Heart (tissue), 3 donors: ENCODE measurements around the gene CHGA.

DNA sequence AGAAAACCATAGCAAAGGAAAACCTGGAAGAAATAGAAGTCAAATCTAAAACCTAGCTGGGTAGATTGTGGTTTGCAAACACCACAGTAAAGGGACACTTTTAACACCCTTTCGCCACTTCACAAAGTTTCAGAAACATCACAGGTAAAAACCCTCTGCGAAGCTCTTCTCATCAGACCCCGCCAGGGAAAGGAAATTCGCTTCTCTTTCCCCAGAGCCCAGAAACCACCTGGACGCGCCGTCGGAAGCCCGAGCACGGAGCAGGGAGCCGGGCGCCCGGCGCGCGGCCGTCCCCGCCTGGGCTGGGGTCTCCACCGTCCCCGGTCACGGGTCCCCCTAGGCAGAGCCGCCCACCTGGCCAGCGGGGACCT, 31.7 kb downstream of the TC2N start:
- RAMPAGE, long total RNA, 2 experiments: no peak in any of the 2 experiments

DNA sequence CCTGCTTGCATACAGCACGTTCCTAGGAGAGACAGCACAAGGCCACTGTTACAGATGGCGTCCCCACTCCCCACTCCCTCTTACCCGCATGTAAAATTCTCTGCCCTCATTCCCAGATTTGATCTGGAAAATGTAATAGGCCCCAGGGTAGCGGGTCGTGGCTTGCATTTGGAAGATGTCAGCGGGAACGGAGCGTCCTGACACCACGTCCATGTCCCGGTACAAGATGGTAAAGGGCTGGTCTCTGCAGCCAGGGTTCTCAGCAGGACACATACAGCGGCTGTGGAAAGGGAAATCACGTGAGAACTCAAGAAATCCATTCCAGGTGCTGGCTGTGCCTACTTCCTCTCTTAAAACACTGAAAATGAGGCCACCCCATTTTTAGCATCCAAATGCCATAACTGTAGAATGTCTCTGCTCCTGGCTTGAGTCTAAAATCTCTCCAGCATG, 10.1 kb upstream of the TC2N start:
- RAMPAGE, long total RNA, 2 experiments: no peak in any of the 2 experiments

DNA sequence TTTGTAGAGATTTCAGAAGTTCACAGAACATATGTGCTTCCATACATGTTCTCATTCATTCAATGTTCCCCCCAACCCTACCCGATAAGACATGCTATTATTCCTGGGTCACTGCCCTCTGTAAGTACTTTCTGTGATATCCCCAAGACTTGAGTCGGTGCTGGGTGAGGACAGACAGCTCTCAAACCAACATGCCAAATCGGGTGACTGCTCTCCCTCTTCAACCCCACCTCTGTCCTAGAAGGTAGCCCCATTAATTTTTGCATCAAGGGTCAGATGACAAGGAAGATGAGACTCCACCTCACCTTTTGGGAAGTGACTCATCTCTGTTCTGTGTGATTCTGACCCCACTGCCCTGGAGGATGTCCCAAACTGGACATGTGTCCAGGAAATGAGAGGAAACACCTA, 19.4 kb upstream of the TC2N start:
- RAMPAGE, long total RNA, 2 experiments: no peak in any of the 2 experiments

- RAMPAGE, long total RNA, 2 experiments: no peak in any of the 2 experiments
Observed at GRCh38 chr14:91889200-91890219, 22.2 kb upstream of the TC2N start.

DNA sequence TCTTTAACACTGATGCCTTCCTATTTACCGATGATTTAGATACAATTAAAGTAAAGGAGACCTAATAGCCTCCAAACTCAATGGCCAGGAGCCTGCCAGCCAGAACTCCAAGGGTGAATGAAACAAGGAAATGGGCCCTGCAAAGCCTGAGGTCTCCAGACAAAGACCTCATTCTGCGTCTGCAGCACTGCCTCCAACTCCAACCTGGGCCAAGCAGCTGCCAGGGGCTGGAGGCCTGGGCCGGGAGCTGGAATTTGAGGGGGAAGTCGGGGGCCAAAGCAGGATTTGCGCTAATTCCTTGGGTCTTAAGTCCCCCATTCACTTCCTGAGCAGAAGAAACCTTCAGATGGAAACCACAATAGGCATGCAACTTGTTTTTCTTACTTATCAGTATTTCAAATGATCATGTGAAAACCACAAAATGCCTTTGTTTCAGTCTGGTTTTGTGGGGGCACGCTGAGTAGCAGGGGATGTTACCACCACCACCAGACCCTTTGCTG, 22.9 kb upstream of the TC2N start:
- RAMPAGE, long total RNA, 2 experiments: no peak in any of the 2 experiments

DNA sequence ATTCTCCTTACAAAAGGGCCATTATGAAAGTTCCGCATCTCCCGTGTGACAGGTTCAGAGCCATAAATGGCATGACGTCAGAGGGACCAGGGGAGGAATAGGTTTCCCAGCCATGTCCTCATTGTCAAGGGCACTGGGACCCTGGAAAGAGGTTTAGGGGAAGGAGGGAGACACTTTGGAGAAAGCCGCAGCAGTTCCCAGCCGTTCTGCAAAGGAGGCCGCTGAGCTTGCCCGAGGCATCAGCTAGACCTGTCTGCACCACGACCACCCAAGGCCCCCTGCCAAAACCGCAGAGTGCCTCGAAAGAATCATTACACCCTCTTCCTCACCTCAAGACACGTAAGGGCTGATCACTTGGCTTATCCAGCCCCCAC, 12.4 kb downstream of the FBLN5 start:
- RAMPAGE, long total RNA, 2 experiments: no peak in any of the 2 experiments

GRCh38 chr14:91936749-91937437, 10.6 kb downstream of the FBLN5 start:
- RAMPAGE, long total RNA, 2 experiments: no peak in any of the 2 experiments

DNA sequence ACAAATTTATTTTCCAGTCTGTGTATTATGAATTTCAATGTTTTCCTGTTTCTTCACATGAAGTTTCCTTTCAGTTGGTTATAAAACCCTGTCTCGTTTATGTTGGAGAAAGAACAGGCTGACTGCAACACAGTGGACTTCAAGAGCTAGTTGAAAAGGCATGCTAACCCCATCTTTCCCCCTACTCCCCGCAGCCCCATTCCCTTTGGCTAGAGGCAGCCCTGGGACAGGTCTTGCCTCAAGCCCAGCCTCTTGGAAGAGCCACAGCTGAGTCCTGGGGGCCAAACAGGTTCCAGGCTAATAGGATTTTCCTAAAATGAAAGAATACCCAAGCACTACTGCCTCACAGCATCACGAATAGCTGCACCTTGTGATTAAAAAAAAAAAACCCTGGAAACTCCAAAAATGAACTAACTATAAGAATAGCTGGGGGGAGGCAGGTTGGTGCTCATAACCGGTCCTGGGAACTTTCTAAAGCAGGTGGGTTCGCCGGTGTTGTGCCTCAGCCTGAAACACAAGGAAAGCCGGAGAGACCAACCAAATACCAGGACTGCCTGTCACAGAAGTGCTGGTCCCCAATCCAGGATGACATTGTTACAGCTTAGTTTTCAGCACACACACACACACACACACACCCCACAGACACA, 1.5 kb downstream of the FBLN5 start:
- RAMPAGE, long total RNA, 2 experiments: no peak in any of the 2 experiments

DNA sequence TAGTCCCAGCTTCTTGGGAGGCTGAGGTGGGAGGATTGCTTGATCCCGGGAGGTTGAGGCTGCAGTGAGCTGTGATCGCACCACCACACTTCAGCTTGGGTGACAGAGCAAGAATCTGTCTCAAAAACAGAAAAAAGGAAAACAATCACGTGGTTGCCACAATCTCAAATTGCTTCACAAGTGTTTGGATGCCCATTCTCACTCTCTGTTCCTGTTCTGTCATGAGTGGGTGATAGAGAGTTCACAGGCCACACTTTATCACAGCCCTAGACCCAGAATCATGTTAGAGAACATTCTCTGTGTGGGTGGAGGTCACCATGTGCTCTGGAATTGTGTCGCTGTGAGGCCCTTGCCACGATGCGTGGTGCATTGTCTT, 91.6 kb downstream of the SLC24A4 start:
- RAMPAGE, long total RNA, 2 experiments: no peak in any of the 2 experiments

GRCh38 chr14:92443527-92444168, 69.9 kb upstream of the RIN3 start:
- RAMPAGE, long total RNA, 2 experiments: no peak in any of the 2 experiments

DNA sequence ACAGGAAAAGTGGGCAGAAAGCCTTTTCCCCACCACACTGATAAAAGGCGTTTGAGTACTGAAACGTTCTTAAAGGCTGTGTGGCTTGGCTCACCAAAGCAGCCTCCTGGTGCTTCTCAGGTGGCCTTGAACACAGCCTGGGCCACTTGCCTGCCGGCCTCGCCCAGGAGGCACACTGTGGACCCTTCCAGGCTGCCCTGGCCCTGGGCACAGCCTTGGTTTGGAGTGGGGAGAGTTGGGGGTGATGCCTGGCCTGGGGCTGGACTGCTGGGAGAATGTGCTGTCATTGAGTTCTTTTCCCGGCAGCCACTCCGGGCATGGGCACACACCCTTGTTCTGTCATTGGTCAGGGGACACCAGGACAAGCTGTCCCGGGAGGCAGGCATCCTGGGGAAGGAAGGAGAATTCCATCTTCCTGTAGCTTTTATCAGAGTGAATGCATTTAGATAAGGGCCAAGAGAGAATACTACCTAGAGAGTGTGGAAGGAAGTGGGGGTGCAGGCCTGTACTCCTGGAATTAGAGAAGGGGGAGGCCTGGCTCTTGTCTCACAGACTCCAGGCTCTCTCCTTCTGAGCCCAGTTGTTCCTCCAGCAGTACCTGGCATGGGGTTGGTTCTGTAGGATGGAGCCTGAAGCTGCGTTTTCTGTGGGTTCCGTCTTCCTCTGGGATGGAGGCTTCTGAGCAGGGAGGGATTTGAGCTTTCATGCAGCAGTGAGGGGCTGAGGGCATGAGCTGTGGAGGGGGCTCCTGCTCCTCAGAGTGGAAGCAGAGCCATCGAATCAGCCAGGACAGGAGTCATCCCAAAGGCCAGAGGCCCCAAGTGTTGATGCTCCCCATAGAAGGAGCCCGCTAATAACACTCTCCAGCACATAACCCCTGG, 61.7 kb upstream of the RIN3 start:
- RAMPAGE, long total RNA, 2 experiments: no peak in any of the 2 experiments

DNA sequence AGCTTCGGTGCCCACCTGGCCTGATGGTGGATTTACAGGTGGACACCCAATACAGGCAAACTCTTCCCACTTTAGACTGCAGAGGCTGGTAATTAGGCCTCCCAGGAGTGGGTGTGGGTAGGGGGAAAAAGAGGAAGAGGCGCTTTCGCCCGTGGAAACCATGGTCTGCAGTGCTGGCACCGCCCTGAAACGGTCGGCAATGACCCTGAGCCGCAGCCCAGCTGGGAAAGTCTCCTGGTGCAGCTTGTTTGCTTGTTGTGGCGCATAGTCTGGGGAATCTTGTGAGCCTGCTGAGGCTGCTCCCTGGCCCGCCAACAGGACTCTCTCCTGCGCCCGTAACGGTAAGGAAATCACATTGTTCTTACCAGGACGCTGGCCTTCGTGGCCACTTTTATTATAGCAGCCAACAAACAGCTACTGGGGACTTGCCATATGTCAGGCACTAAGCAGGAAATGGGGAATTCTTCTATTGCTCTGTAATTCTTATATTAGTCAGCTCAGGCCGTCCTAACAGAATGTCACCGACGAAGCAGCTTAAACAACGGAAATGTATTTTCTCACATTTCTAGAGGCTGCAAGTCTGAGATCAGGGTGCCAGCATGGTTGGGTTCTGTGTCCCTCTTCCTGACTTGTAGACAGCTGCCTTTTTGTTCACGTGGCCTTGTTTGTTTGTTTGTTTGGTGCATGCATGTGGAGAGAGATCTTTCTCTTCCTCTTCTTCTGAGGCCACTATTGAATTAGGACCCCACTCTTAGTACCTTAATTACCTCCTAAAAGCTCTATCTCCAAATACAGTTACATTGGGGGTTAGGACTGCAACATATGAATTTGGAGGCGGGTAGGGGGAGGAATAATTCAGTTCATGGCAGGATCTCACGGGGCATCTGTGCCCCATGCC, 52.5 kb upstream of the RIN3 start:
- RAMPAGE, long total RNA, 2 experiments: no peak in any of the 2 experiments

- RAMPAGE, long total RNA, 2 experiments: no peak in any of the 2 experiments
Observed at GRCh38 chr14:92490142-92490907, 23.3 kb upstream of the RIN3 start.

- RAMPAGE, long total RNA, 2 experiments: no peak in any of the 2 experiments
Observed at GRCh38 chr14:92515501-92516030, 2.0 kb downstream of the RIN3 start.

DNA sequence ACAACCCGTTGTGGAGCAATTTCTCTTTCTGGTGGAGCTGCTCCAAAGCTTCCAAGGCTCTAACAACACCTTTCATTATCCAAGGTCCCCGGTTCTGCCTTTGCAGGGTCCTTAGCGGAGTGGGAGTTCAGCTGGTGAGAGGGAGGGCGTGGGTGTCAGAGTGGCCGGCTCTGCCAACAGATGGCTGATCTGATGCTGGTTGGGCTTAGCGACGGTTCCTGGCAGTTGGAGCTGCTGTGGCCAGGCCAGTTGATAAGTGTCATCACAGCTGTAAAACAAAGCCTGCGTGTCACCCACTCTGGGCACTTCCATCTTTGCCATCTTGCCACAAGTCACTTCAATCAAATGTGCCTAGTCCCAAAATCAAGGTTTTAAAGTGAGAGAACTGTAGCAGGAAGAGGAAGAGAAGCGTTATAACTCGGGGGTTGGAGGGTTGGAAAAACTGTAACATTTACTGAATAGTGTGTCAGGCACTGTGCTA, 36.3 kb downstream of the RIN3 start:
- RAMPAGE, long total RNA, 2 experiments: no peak in any of the 2 experiments

GRCh38 chr14:92686777-92687504, 61.5 kb downstream of the LGMN start:
- RAMPAGE, long total RNA, 2 experiments: no peak in any of the 2 experiments

DNA sequence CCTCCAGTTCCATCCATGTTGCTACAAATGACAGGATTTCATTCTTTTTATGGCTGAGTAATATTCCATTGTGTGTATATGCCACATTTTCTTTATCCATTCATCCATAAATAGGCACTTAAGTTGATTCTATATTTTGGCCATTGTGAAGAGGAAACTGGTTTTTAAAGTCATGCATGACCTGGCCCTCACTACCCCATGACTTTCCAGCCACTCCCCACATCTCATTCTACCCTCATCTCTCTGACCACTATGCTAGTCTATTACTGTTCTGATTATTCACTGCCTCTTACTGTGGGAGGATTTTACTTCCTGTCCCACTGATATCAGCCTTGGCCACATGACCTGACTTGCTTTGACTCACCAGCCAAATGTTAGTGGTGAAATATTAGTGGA, 52.2 kb downstream of the GOLGA5 start:
- RAMPAGE, long total RNA, 2 experiments: no peak in any of the 2 experiments

GRCh38 chr14:92922796-92923832, at the start of gene CHGA:
Gene CHGA, plus strand, starts transcription at chr14:92923150.
- RAMPAGE, long total RNA, 2 experiments: no peak in any of the 2 experiments

DNA sequence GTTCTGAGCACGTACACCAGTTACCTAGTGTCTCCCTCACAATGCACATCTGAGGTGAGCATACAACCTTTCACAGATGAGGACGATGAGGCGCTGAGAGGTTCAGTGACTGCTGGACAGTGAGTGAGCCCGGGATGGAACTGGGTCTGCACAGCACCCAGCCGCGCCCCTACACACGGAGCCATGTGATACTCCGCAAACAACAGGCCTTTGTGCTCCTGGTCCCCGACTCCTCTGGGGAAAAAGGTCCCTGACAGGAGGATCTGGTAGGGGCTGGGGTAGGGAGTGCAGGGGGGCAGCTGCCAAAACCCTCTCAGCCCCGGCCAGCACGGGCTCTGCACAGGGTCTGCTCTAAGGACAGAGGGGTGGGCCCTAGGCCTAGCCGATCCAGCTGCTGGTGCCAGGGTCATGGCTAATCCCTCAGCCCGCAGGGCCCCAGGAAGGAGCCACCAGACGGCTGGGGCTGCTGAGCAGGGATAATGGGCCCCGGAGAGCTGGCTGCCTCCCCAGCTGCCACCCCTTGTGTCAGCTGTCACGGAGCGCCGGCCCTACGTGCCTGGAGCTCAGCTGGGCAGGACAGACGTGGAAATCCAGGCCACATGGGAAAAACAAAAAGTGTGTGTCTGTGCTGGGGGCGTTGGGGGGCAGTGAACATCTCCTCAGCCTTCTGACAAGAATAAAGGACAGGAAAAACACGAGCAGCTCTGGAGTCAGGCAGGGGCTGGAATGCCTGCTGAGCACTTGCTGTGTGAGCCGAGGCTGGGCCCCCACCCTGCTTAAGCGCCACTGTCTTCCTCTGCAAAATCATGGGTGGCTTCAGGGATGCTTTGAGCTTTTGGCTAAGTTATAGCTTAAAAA, 36.1 kb downstream of the CHGA start:
- RAMPAGE, long total RNA, 2 experiments: no peak in any of the 2 experiments

GRCh38 chr14:93008282-93008773, 85.4 kb downstream of the CHGA start:
- RAMPAGE, long total RNA, 2 experiments: no peak in any of the 2 experiments